ENCODE measurements around a stretch of chr2.

- RRBS: no CpG with 5 or more reads among the region's 3 CpGs
Measured at GRCh38 chr2:106205618-106205817, 11.4 kb upstream of the UXS1 start.

- RRBS: no CpG with 5 or more reads among the region's 5 CpGs
Measured at GRCh38 chr2:106536986-106537635, 49.9 kb downstream of the CD8B2 start.

- RRBS: no CpG with 5 or more reads among the region's 15 CpGs
Measured at GRCh38 chr2:106885005-106885765, 782 bp downstream of the ST6GAL2 start.

GRCh38 chr2:108463854-108464421 is 14.9 kb downstream of the GCC2 start:
- RRBS: no CpG with 5 or more reads among the region's 11 CpGs

GRCh38 chr2:108472763-108473382 is 23.9 kb downstream of the GCC2 start:
- RRBS: no CpG with 5 or more reads among the region's 3 CpGs

GRCh38 chr2:108475333-108476025 is 26.5 kb downstream of the GCC2 start:
- RRBS: no CpG with 5 or more reads among the region's 4 CpGs

GRCh38 chr2:108585019-108585807 is 50.9 kb downstream of the LIMS1 start:
- RRBS: no CpG with 5 or more reads among the region's 14 CpGs

DNA sequence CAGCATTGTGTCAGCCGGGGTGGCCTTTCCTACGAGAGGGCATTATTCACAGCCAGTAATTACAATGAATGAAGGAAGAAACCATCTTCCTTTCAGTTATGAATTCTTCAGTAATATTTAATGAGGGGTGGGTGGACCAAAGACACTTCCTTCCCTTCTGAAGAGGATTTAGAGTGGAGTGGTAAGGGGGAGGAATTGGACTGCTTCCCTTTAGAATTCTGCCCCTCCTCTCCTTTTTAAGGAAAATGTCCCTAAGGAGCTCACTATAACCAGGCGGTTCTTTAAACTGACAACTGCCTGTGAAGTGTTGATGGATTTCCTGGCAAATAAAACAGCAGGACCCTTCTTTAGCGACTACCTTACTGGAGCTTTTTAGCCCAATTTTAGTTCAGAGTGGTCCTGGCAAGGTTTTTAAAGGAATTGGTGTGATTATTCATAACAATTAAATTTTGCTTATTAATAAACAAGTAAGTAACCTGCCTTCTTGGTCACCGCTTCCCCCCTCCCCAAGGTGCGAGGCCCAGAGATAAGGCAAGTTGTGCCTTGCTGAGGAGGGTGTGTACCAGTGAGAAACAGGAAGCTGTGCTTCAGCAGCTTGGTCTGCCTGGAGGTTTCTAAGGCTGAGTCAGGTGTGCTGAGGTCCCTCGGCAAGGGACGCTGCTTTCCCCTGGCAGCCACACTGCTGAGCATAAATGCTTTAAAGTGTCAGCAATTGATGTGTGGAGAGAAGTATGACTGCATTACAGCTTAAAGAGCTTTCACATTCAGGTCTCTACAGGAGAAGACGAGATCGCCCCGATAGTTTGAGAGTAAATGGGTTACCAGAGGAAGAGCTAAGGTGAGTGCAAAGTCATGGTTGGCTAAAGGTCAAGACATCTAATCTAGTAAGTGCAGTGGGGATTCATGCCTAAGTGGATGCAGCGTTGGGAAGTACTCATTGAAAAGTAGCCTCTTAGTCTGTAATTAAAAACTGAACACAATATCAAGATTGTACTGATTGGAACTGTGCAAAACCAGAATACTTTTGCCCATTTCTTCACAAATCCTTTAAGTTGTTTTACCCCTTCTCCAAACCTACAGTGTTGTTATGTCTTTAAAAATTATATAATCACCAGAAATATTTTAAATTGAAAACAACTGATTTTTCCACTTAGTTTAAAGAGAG is 86.7 kb downstream of the LIMS1 start:
- RRBS: no CpG with 5 or more reads among the region's 12 CpGs

DNA sequence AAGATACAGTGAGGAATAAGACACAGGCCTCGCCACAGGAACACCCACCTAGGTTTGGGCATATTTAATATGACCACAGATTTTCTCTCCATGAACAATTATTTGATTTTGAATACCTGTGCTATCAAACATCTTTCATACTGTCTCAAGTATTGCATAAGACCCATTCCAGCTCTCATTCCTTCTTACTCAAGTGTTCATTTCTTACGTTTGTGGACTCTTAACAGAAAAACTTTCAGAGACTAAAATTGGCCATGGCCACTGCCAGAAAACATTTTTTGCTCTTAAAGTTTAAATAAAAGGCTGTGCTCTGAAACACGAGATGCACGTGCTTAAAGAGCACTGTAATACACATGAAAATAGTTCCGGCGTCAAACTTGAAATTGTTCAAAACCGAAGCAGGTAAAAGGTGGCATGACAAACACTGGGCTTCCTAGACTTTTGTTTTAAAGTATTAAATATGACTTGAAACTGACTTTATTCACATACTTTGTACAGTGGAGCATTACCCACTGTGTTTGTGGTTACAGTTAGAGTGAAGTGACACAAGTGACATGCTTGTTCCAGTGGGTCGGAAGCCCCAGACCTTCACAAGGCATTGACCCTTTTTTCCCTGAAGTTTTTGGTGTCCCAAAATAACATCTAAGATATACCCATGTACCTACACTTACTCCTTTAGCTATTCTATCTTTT is 89.5 kb downstream of the LIMS1 start:
- RRBS: no CpG with 5 or more reads among the region's 8 CpGs

- RRBS: no CpG with 5 or more reads among the region's 4 CpGs
Measured at GRCh38 chr2:108652606-108653105, 66.6 kb upstream of the RANBP2 start.

DNA sequence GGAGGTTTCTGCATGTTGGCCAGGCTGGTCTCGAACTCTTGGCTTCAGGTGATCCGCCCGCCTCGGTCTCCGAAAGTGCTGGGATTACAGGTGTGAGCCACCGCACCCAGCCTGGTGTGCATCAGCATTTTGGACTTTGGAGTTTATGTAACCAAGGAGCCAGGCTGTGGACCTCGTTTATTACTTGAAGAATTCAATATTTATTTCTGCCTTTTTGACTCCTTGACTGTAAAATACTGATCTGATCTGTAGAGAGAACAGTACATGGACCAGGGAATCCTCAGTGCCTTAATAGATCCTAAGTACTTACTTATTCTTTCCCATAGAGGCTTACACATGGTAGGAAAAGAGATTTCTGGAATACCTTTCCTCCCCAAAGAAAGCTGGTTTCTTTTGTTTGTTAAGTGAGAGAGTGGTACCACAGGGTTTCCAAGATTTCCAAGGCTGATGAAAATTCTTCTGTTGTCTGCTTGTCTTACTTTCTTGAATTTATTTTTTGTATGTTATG is 8.6 kb downstream of the RANBP2 start:
- RRBS: no CpG with 5 or more reads among the region's 7 CpGs

DNA sequence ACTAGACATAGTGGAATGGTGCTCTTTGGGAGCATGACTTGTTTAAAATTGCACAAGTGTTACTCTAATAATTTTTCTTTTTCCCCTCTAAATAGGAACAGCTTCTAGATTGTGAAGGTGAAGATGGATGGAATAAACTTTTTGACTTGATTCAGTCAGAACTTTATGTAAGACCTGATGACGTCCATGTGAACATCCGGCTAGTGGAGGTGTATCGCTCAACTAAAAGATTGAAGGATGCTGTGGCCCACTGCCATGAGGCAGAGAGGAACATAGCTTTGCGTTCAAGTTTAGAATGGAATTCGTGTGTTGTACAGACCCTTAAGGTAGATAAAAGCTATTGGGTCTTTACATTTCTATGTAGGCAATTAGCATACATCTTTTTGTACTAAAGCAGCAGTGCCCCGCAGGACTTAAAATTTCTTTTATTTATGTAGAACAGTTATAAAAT is 16.2 kb downstream of the RANBP2 start:
- RRBS: no CpG with 5 or more reads among the region's 6 CpGs

DNA sequence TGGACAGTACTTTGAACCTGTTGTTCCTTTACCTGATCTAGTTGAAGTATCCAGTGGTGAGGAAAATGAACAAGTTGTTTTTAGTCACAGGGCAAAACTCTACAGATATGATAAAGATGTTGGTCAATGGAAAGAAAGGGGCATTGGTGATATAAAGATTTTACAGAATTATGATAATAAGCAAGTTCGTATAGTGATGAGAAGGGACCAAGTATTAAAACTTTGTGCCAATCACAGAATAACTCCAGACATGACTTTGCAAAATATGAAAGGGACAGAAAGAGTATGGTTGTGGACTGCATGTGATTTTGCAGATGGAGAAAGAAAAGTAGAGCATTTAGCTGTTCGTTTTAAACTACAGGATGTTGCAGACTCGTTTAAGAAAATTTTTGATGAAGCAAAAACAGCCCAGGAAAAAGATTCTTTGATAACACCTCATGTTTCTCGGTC is 19.1 kb upstream of the CCDC138 start:
- RRBS: no CpG with 5 or more reads among the region's 4 CpGs

- RRBS: 7% methylated on average over 19 of the region's 63 CpGs
Measured at GRCh38 chr2:109129887-109130775, 1.1 kb downstream of the SH3RF3 start.

DNA sequence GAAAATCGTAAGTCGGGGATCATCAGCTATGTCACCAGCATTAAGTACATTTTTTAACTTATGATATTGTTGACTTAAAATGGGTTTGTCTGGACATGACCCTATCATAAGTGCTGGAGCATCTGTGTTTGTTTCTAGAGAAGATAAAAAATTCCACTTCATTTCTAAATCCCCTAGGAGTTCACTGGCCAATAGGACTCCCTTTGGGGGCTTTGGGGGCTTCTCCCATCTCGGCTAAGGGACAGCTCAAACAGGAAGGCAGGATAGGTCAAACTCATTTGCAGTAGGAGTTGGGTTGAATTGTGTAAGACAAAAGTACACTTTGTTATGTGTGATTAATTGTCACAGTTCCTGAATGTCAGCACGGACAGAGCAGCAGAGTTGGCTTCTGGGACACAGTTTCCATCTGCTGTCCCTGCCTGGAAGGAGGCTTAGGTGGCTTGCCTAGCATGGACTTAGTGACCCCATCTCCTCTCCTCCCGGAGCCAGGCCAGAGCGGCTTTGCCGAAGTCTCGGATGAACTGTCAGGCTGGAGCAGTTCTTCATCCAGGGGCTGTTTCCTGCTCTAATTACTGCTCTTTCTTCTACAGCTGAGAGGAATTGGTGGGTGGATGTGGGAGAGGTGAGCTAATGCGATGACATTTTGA is 101.8 kb downstream of the SH3RF3 start:
- RRBS: no CpG with 5 or more reads among the region's 9 CpGs

DNA sequence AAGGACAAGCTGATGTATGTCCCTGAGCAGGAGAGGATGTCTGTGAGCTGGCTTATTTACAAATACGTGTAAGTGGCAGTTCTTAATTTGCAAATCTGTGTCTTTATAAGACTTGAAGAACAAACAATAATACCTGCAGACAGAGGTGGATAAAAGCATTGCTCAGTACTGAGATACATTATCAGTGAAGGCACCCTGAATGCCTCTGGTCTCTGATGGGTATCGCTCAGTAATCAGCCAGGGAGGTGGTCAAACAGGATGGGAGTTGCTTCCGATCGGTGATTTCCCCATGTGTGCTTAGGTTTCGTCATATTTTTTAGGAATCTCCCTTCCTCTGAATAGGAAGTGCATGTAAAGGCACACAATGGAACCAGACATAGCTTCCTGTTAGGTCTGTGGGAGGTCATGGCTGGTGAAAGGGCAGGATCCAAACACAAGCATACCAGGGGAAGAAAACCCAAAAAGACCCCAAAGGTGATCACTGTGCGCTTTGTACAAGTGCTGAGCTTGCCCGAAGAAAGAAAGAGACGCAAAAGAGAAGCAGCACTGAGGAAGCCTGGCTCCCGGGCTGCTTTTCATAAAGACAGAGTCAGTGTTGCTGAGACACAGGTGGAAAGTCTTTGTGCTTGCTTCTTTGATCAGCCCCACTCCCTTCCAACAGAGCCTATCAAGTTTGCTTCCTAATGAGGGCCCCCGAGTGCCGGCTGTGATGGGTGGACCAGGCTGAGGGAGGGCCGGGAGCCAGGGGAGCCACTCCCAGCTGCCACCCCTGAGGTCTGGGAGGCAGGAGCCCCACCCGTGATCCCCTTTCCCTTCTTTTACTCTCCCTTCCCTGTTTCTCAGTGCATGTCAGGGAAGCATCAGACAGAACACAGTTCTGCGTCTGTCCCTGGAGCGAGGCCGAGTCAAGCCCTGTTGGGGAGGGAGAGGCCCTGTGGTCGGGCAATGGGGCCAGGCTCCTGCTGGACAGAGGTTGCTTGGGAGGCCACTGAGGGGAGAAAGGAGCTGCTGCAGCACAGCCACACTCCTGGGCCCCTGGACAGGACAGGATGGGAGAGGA is 138.2 kb downstream of the SH3RF3 start:
- RRBS: no CpG with 5 or more reads among the region's 17 CpGs

GRCh38 chr2:109318170-109319093 is 189.4 kb downstream of the SH3RF3 start:
- RRBS: no CpG with 5 or more reads among the region's 23 CpGs

GRCh38 chr2:109494787-109495144 is 119.0 kb downstream of the SEPTIN10 start:
- RRBS: no CpG with 5 or more reads among the region's 7 CpGs

DNA sequence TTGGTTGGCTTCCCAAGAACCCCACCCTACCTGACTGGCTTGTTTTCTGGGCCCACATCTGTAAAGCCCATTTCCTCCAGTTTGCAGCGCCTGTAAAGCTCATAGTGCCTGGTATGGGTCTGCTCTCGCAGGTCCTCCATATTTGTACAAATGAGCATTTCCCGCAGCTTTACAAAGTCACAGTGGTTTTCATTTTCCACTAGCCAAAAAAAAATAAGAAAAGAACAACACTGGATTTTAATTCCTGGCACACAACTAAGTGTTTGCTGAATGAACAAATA is 49.5 kb downstream of the SEPTIN10 start:
- RRBS: no CpG with 5 or more reads among the region's 3 CpGs

DNA sequence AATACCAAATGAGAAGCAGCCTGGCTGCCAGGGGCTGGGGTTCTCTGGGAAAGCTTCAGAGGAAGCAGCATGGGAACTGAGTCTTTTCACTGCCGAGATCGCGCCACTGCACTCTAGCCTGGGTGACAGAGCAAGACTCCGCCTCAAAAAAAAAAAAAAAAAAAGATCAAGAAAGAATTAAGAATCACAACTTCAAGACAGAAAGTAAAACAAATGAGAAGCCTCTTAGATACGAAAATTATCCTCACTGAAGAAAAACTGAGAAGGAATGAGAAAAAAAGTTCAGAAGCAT is 4.3 kb downstream of the SEPTIN10 start:
- RRBS: no CpG with 5 or more reads among the region's 5 CpGs

Measured in epidermal melanocyte (primary cell).